Bronchus fibroblast of lung (primary cell): Measurements from ENCODE around the genes GPR42 and DMKN.

GRCh38 chr19:34234547-34234912, 19.8 kb upstream of the GARRE1 start:
- RAMPAGE, long total RNA: no peak

DNA sequence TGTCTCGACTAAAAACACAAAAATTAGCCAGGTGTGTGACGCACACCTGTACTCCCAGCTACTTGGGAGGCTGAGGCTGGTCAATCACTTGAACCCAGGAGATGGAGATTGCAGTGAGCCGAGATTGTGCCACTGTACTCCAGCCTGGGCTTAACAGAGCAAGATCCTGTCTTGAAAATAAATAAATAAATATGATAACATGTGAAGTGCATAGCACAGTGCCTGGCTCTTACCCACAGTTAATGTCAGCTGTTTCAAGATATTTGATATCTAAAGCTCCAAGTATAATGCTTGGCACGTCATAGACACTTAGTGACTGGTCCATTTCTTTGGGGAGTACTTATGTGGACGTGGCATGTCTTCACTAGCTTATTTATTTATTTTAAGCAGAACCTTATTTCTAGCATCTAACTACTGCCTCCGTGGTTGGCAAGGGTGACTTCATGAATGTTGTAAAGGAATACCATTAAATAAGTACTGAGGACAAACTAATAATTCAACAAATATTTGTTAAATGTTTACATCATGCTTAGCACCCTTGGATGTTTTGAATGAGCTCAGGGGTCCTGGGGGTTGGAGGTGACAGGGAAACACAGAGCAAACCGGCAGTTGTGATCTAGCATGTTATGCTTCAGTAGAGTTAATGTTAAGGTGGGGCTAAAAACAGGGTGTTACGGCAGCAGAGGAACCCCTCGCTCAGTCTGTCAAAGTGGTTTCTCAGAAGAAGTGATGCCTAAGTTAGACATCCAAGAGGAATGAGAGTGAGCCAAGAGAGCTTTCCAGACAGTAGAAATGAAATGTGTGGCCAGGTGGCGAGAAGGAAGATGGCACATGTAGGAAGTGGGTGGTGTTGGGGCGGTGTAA, 18.9 kb downstream of the GARRE1 start:
- RAMPAGE, long total RNA: no peak

DNA sequence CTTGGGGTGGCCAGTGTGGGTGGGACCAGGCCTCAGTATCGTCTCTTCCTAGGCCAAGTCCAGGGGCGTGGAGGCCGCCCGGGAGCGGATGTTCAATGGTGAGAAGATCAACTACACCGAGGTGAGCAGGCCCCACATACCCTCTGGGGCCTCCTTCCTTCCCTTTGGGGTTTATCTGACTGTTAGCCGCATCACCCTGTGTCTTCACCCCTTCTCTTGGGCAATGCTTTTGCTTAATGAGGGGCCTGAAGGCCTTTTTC, 1.7 kb downstream of the GPI start:
- RAMPAGE, long total RNA: no peak

- RAMPAGE, long total RNA: no peak
Measured at GRCh38 chr19:34459627-34460319, 21.8 kb upstream of the WTIP start.

GRCh38 chr19:34837381-34837696, 64.3 kb upstream of the ZNF599 start:
- RAMPAGE, long total RNA: no peak

DNA sequence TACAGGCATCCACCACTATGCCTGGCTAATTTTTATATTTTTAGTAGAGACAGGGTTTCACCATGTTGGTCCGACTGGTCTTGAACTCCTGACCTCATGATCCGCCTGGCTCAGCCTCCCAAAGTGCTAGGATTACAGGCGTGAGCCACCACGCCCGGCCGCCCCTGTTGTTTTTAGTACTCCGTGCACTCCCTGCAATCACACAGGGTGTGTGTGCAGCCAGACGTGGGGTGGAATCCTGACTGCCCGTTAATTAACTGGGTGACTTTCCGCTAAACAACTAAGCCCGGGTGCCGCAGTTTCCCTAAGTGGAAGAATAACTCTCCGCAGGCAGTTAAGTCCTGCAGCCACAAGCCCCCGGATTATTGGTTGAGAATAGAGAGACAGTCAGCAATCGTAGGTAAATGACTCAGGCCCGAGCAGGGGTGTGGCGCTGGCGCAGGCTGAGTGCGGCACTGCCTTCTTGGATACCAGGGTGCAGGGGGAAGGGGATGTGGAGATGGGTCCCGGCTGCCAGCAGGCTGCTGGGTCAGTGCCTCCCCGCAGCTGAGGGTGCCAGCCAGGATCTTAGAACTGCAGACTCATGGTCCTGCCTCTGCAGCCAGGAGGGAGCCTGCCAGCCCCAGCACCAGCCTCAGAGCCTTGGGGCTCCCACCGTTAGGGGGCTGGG, 6.1 kb upstream of the FXYD3 start:
- RAMPAGE, long total RNA: no peak

DNA sequence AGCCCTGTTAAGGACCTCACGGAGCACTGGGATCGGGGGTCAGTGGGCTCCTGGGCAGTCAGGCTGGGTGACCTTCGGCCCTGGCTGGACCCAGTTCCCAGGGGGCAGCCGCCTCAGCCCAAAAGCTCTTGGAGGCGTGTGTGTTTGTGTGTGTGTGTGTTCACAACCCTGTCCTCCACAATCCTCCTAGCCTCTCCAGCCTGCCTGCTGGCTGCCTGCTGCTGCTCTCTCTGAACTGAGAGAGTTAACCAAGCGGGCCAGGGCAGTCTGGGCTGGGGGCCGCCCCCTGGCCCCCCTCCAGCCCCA, 252 bp upstream of the FXYD1 start:
- RAMPAGE, long total RNA: no peak

DNA sequence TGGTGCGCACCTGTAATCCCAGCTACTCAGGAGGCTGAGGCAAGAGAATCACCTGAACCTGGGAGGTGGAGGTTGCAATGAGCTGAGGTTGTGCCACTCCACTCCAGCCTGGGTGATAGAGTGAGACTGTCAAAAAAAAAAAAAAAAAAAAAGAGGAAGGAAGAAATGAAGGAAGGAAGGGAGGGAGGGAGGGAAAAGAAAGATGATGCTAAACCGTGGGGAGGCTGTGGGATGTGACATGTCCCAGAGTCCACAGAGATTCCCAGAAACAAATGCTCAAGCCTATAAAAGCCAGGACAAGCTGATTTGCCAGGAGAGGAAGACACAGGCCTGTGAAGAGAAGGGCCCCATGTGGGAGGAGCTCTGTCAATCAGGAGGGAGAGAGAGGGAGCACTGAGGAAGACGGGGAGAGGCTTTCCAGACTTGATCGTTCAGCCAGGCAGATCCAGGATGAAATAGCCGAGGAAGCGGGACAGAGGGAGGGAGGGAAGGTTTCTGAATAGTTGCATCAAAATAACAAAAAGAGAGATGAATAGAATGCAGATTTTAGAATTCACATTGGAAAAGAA, 2.4 kb upstream of the FXYD5 start:
- RAMPAGE, long total RNA: no peak

DNA sequence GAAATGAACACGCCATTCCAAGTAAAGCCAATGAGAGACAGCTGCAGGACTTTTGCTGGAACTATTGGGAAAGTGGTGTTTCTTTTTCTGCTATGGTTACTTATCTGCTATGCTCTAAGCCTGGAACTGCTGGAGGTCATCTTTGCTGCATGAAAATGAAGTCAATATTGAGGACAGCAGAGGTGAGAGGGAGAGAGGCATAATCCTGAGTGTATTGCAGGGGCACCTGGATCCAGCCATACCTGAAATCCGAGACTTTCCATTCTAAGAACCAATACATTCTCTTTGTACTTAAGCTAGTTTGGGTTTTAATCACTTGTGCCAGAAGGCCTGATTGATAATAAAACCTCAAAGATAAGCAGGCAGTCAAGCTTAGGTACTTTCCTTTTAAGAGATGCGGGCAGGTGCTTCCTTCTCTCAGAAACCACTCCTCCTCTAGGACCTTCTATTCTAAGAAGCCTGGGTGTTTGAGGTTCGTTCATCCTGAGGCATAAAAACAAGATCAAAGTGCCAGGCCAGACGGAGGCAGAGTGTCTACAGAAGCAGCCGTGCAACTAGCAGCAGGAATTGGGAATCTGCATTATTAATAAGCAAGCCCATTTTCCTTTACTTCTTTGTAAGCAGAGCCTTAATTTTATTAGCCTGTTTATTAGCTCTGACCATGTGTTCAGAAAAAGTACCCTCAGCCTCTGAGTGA, 22.2 kb downstream of the FAM187B start:
- RAMPAGE, long total RNA: no peak

DNA sequence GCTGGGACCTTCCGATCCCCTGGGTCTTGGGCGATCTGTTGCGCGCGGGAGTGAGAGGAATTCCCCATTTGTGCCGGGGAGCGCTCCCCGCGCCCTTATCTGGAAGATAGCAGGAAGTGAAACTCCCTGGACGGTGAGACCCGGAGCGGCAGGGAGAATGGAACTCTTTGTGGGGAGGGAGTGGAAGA, 328 bp downstream of the LSR start:
- RAMPAGE, long total RNA: no peak

- RAMPAGE, long total RNA: no peak
Measured at GRCh38 chr19:35259813-35260284, 8.9 kb upstream of the USF2 start.

- RAMPAGE, long total RNA: no peak
Measured at GRCh38 chr19:35269189-35270217, 741 bp downstream of the USF2 start.

DNA sequence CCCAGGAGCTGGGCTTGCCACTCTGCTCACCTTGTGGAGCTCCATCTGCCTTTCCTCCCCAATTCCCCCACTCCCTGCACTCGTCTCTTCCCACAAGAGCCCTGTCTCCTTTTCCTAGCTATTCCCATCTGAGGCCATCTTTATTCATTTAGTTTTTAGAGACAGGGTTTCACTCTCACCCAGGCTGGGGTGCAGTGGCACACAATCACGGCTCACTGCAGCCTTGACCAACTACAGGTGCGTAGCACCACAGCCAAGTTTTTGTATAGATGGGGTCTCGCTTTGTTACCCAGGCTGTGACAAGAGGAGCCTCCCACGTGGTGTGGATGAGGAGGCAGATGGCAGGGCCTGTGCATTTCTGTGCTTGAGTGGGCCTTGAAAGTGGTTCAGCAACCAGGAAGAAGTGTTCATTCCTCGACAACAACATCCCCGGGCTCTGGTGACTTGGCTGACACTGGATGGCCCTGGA, 1.9 kb upstream of the HAMP start:
- RAMPAGE, long total RNA: no peak

DNA sequence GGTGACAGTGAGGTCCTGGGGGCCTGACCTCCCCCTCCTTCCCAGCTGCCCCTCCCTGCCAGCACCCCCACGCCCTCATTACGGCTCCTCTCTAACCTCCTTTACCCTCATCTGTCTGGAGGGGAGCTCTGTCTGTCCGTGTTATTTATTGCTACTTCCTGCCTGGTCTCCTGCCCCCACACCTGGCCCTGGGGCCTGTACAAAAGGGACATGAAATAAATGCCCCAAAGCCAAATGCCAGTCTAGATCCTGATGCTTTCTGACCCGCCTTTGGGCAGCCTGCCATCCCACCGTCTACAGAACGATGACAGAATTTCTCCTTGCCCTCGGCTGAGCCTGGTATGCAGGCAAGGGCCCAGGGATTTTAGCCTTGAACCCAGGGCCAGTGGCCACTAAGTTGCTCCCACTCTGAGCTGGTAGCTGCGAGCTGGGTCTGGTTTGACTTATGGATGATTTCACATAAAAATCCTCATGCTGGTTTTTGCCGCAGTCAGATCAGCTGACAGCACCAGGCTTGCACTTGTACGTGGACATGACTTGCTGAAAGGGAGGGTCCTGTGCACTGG, 15.3 kb upstream of the CD22 start:
- RAMPAGE, long total RNA: no peak

DNA sequence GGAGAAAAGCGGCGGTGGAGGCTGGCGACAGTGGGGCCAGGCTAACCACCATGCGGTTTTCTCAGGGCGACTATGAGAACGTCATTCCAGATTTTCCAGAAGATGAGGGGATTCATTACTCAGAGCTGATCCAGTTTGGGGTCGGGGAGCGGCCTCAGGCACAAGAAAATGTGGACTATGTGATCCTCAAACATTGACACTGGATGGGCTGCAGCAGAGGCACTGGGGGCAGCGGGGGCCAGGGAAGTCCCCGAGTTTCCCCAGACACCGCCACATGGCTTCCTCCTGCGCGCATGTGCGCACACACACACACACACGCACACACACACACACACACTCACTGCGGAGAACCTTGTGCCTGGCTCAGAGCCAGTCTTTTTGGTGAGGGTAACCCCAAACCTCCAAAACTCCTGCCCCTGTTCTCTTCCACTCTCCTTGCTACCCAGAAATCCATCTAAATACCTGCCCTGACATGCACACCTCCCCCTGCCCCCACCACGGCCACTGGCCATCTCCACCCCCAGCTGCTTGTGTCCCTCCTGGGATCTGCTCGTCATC, 1.1 kb upstream of the FFAR1 start:
- RAMPAGE, long total RNA: no peak

- RAMPAGE, long total RNA: no peak
Measured at GRCh38 chr19:35370891-35371359, at the start of gene GPR42. Gene GPR42, plus strand, starts transcription at chr19:35371068.

GRCh38 chr19:35447663-35447945, 453 bp upstream of the FFAR2 start:
- RAMPAGE, long total RNA: no peak

DNA sequence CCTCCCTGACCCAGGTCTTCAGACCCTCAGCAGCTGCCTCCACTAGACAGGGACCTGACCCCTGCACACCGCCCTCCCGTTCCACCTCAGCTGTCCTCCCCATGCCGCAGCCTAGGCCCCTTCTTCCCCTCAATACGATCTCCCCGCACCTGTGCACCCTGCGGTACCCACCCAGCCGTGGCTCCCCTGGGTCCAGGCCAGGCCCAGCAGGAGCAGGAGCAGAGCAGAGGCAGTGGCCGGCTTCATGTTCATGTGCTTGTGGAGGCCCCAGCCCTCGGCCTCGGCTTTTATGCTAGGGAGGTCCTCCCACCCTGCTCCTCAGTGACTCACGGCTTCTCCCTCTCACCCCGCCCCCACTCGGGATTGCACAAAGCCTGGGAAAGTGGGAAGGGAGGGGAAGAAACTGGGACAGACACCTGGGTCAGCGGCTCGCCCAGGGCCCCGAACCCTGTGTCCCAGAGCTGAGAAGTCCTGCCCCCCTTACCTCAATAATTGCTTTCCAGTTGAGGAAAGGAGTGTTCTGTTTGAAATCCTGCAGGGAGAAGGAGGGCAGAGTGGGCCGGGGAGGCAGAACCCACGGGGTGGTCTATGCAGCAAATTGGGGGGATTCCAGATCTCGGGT, 11.5 kb upstream of the KRTDAP start:
- RAMPAGE, long total RNA: no peak

DNA sequence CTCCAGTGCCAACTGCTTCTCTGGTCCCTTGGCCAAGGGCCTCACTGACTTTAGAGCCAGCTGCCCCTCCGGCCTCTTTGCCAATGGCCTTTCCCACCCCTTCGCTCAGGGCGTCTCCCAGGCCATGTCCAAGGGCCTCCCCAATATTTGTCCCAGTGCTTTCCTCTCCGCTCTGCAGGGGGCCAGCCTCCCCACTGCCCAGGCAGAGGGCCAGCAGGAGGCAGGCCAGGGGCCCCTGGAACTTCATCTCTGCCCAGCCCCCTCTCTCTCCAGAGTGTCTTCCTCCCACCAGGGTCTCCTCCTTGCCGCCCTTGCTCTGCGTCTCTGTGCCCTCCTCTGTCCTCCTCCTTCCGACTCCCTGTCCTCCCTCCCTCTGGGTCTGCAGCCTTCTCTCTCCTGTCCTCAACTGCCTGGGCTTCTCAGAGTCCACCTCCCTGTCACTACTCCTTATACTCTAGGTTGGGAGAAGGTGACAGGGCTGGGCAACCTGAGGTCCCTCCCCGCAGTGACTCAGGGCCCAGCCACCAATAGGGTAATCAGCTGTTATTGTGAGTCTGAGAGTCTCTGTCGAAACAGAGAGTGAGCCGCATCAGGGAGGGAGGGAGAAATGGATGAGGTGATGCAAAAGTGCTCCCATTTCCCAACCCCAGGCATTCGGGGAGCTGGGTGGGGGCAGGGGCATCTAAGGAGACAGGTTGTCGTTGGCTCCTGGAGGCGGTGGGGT, at the start of gene DMKN:
Gene DMKN (minus strand): TSS at position 421 of the 724 bp plus-strand sequence.
- RAMPAGE, long total RNA: start-site peak on the minus strand centred at position 446 of the sequence, 54 bp wide, 22 and 14 reads in 2 replicates

DNA sequence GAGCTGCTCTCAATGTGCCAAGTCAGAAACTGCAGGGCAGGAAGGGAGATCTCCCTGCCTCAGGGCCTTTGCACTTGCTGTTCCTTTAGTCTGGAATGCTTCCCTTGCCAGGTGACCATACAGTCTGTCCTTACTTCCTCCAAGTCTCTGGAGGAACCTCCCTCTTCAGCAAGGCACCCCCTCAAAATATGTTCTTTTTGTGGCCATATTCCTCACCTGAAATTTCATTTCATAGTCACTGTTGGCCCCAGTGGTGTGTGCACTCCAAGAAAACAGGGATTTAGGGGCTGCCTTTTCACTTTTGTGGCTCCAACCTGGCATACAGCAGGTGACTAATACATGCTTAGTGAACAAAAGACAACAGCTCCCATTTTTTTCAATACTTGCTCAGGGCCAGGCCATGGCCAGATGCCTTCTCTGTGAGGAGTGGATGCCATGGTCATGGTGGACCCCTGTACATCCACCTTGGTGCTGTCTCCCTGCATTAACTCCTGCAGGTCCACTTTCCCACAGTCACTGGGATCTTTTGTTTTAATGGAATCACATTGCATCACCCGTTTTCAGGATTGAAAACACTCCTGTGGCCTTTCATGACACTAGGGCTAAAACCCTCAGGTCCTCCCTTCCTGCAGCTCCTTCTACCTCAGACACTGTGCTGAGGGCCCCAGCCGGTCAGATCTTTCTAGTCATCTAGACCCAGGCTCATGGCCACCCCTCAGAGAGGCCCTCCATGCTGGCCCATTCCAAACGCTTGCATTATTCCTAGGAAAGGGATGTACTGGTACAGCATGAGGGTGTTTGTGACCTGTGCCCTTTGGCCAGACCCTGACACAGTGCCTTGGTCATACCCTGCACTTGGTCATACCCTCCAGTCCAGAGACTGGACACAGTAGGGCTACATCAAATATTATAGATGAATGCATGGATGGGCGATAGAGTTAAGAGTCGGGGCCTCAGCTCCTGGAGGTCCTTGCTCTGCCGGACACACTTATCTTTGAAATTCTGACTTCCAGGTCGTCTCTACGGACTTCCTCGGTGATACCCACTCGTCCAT, 1.2 kb upstream of the TMEM147 start:
- RAMPAGE, long total RNA: no peak